ENCODE measurements around the genes TARS3 and OR4F6.

DNA sequence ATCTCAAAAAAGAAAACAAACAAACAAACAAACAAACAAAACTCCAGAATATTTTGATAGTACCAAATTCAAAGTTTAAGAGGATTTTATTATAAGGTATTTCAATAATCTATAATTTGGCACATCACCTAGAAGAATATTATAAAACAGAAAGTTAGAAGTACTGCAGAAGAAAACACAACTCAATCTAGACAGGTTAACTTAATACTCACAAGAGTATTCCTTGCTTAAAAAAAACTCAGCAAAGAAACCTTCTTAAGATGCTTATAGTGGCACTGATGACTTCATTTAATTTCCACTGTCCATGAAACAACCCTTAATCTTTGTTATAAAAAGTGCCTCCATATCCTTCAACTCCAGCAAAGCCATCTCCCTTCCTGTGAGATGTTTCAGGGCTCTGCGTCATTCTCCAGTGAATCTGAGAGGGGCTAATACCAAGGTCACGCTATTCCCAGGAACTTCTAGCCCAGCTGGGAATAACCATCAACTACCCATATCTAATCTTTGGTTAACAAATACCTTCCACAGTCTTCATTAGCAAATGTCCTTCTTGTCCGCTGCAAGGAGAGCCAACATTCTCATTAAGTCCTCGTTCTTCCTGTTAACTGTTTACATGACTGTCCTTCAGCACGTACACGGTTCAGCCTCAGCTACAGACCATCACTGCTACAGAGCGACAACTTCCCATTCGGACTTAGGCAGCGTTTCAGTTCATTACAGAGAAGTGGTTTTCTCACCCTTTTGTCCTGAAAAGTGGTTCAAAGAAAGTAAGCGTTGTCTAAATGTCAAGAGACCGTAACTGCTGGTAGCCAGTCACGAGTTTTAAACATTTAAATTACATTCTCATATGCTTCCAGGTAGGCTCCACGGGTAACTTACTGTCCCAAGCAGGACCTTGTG lies 64.1 kb downstream of the CHSY1 start:
- PRO-cap, 2 experiments, result no peak in any of the 2 experiments

- PRO-cap, 2 experiments, result no peak in any of the 2 experiments
Measured at GRCh38 chr15:101188601-101189688, 62.9 kb downstream of the CHSY1 start.

DNA sequence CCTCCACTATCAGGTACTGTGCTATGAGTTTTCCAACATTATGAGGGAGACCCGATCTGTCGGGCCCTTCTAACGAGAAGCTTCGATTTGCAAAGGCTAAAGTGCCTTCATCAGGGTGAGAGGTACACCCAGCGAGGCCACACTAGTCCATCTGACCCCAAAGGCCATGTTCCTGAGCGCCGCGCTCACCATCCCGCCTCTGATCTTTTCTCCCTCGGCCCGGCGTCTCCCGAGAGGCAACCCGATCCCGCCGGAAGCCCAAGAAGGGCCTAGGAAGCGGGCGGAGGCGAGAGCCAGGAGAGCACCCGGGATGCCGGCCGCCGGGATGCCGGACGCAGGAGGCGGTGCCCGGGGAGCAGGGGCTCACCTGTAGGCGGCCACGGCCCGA lies 1.1 kb downstream of the CHSY1 start:
- PRO-cap, 2 experiments, result no peak in any of the 2 experiments

- PRO-cap, 2 experiments, result no peak in any of the 2 experiments
Measured at GRCh38 chr15:101328872-101329711, 34.0 kb upstream of the SNRPA1 start.

DNA sequence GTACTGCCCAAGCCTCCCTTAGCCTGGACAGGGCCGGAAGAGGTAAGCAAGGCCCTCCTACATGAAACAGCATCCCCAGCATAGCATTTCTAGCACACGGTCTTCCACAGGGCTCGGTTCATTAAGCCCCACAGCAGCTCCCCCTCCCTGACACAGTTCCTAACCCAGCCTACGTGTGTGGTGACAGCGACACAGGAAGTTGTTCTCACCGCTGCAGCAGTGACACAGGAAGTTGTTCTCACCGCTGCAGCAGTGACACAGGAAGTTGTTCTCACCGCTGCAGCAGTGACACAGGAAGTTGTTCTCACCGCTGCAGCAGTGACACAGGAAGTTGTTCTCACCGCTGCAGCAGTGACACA lies 38.9 kb upstream of the SNRPA1 start:
- PRO-cap, 2 experiments, result no peak in any of the 2 experiments

- PRO-cap, 2 experiments, result no peak in any of the 2 experiments
Measured at GRCh38 chr15:101358758-101359355, 63.8 kb upstream of the SNRPA1 start.

GRCh38 chr15:101527912-101528881 lies 38.7 kb upstream of the PCSK6 start:
- PRO-cap, 2 experiments, result no peak in any of the 2 experiments

- PRO-cap, 2 experiments, result no peak in any of the 2 experiments
Measured at GRCh38 chr15:101613232-101613967, 38.8 kb downstream of the TM2D3 start.

GRCh38 chr15:101723754-101724953 lies at the start of gene TARS3:
TARS3 (minus strand) TSS chr15:101724473.
- PRO-cap, 2 experiments, result peak in 2 of 2 experiments; most common plus-strand start chr15:101724168 (in 2); most common minus-strand start chr15:101724428 (in 2)

- PRO-cap, 2 experiments, result no peak in any of the 2 experiments
Measured at GRCh38 chr15:101803281-101803669, at the start of gene OR4F6. OR4F6 (plus strand) TSS chr15:101803509.

DNA sequence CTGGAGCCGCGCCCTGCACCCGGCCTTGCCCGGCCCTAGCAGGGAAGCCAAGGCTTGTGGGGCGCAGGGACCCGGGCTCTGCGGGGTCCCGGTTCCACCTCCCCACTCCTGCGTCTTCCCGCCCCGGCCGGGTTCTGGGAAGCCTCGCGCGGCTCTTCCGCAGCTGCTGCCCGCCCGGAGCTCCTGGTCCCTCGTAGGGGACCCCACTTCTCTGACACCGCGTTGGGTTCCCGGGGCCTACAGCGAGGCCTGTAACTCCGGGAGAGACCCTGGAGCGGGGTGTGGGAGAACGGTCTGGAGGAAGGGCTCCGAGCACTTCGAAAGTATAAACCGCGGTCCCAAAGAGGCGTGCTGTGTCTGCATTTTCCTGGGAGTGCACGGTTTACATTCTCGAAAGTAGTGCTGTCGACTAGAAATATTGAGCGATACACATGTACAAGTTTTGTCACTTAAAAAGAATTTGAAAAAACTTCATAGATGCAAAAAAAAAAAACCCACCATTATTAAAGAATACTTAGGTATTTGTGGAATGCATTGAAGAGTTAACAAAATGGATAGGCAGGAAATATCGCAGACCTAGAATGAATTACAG lies 150.0 kb downstream of the OR4F15 start:
- PRO-cap, 2 experiments, result no peak in any of the 2 experiments